GM19239 (cell line): ENCODE measurements around the gene COA6.

- RRBS: no CpG with 5 or more reads among the region's 4 CpGs
Measured at GRCh38 chr1:232968817-232969493, 18.5 kb downstream of the NTPCR start.

DNA sequence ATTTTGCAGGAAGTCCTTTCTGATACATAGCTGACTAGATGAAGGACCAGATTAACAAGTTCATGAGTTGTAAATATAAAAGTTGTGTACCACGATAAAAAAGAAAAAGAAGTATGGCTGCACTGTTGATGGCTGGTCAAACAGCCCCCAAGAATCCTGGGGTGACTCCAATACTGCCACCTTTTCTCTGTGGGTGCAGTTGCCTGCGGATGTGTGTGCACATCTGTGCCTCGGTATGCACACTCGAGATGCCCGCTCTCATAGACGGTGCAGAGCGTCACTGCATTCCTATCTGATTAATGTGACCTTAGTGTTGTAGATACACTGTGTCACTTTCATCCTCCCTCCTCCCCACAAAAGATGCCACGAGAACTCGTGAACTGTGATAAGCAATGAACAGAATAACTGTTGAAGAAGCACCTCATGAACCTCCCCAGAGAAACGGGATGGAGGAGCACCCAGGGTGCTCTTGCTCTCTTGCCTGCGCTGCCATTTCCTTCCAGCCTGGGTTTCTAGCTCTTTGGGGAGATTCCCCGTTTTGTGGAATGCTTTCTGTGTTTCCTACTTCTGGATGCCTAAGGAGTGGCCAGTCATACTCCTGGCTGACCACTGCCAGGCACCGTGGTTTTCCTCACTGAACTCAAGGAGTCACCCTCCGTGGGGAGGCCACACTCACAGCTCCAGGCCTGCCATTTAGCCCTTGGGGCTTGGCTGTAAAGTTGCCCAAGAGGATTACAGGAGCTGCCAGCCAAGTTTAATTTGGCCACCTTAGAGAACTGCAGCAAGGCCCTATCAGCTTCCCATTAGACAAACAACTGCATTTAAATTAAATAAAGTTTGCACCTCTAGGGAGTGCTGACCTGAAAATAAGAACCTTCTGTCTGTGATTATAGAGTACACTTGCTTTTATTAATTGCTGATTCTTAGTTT is 32.0 kb downstream of the NTPCR start:
- RRBS: no CpG with 5 or more reads among the region's 14 CpGs

- RRBS: 67% methylated on average over 3 of the region's 30 CpGs
Measured at GRCh38 chr1:232985947-232986557, 35.6 kb downstream of the NTPCR start.

- RRBS: no CpG with 5 or more reads among the region's 2 CpGs
Measured at GRCh38 chr1:233081693-233082146, 131.3 kb downstream of the NTPCR start.

GRCh38 chr1:233341051-233341340 is 13.5 kb downstream of the MAP3K21 start:
- RRBS: no CpG with 5 or more reads among the region's 3 CpGs

DNA sequence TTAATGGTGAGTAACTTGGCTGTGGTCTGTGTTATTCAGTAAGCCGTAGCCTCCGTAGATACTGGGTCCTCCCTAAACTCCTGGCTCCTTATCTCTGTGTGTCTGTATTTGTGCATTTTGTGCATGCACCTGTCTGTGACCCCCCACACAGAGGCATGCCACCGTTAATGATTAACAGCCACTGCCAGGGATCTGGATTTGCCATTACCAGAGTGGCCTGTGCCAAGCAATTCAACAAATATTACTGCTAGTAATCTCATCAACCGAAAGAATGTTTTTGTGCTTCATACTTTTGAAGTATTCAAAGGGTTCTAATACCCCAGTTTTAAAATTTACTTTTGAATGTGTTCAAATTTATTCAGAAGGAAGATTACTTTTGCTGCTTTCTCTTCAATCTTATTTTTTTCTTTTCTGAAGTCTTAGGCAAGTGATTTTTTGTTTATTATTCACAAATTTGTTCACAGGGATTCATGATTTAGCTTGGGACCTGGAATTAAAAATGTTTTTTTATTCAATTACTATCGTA is 32.1 kb downstream of the MAP3K21 start:
- RRBS: no CpG with 5 or more reads among the region's 5 CpGs

GRCh38 chr1:233361453-233362239 is 34.1 kb downstream of the MAP3K21 start:
- RRBS: no CpG with 5 or more reads among the region's 22 CpGs

DNA sequence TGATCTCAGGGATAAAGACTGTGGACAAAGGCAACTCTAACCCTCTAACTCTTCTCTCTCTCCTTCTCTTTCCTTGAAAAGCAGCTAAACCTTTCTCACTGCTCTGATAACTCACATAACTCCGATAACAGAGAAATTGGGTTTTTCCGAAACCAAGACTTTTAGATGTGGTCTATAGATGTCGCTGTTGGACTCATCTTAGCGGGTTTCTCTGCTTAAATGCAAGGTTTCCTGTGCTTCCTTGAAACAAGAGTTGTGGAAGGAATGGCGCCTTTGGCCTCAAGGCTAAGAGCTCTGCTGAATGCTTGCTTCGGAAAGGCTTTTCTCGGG is 113.3 kb downstream of the MAP3K21 start:
- RRBS: no CpG with 5 or more reads among the region's 7 CpGs

GRCh38 chr1:233638305-233639053 is 24.6 kb downstream of the KCNK1 start:
- RRBS: no CpG with 5 or more reads among the region's 8 CpGs

GRCh38 chr1:233724231-233724668 is 110.3 kb downstream of the KCNK1 start:
- RRBS: no CpG with 5 or more reads among the region's 11 CpGs

DNA sequence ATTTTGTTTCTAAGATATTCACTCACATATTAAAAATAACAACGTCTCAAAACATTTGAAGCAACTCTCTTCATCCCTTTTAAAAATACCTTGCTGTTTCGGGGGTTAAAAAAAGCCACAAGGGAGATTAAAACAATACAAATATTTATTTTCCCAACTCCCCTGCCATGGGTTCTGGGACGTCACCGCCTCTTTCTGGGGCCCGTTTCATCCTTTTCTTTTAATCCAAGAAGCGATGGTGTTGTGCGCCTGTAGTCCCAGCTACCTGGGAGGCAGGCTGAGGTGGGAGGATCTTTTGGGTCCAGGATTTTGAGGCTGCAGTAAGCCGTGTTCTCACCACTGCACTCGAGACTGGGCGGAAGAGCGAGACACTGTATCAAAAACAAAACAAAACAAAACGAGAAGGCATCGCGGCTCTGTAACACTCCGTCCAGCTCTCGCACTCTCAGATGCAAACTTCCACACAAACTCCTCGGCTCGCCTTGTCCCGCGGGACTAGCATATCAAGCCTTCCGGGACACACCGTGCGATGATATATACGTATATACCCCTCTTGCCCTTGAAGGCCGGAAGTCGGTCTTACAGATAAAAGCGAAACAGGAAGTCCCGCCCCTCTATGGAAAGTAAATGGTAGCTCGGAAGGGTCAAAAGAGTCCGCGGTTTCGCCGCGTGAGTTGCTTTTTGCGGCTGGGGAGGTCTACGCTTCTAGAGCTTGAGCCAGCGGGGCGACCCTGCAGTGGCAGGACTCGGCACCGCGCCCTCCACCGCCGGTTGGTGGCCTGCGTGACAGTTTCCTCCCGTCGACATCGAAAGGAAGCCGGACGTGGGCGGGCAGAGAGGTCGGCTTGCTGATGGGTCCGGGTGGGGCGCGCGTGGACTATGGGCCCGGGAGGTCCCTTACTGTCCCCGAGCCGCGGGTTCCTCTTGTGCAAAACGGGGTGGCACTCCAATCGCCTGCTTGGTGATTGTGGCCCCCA is at the start of gene COA6:
Gene COA6 (plus strand): TSS at position 617 of the 977 bp plus-strand sequence.
- RRBS: 5% methylated on average over 10 of the region's 61 CpGs

- RRBS: no CpG with 5 or more reads among the region's 2 CpGs
Measured at GRCh38 chr1:234518522-234518777, 39.5 kb upstream of the TARBP1 start.

GRCh38 chr1:234532384-234533051 is 53.5 kb upstream of the TARBP1 start:
- RRBS: no CpG with 5 or more reads among the region's 10 CpGs

GRCh38 chr1:234598660-234599026 is 11.3 kb downstream of the IRF2BP2 start:
- RRBS: no CpG with 5 or more reads among the region's 2 CpGs

DNA sequence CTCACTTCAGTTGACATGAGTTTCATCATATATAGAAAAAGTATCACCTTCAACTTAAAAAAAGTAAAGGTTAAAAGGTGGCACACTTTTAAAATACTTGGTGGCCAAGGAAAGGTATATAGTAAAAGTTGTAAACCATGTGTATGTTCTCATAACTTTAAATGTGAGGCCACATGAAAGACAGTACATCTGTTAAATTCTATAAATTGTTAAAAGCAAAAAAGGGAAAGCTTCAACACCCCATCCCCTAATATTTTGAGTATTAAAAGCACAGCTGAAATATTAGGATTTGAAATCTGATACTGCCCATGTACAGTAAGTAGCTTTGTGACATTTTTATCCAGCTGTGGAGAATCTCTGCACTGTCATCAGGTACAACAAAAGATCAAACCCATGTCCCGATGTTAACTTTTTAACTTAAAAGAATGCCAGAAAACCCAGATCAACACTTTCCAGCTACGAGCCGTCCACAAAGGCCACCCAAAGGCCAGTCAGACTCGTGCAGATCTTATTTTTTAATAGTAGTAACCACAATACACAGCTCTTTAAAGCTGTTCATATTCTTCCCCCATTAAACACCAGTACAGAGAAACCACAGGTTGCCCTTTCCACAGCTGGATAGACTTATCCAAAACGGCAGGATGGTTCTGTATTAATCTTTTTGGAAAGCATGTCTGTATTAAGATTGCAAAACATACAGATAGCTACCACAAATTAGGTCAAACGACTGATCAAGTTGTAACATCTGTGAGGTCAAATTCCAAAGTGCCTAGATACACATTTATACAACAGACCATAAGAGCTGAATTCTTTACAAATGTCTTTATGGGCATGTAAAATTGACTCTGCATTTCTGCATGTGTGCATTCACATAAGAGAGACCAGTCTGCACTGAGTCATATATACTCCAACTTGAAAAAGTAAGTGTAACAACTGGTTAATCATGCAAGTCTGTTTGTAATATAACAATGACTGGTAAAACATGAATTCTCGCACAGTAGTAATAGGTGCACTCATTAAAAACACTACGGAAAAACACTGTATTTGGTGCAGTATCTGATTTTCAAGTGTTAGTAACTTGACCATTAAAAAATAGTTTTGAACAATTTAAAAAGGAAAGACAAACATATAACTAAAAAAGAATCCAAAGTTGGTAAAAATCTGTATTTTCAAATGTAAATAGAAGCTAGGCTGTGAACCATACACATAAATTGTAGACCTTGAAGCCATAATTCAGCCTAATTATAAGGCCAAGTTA is 5.1 kb downstream of the IRF2BP2 start:
- RRBS: no CpG with 5 or more reads among the region's 8 CpGs

DNA sequence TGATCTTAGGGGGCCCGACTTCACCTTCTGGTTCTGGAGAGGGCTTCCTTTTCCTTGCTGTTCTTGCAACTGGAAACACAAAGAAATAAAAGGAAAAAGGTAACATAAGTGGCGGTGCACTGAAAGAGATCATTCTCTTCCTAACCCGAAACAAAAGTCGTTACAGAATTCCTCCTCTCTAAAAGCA is 2.3 kb downstream of the IRF2BP2 start:
- RRBS: no CpG with 5 or more reads among the region's 4 CpGs

DNA sequence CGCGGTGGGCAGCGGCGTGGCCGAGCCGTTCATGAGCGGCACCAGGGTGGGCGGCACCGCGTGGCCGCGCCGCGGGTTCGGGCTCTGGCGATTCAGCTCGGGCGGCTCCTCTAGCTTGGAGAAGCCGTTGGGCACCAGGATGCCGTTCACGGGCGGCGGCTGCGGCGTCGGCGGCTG is 1.2 kb downstream of the IRF2BP2 start:
- RRBS: no CpG with 5 or more reads among the region's 27 CpGs

GRCh38 chr1:234610666-234611625 is 968 bp upstream of the IRF2BP2 start:
- RRBS: under 1% methylated on average over 26 of the region's 90 CpGs

- RRBS: no CpG with 5 or more reads among the region's 15 CpGs
Measured at GRCh38 chr1:234675949-234676690, 66.1 kb upstream of the IRF2BP2 start.

DNA sequence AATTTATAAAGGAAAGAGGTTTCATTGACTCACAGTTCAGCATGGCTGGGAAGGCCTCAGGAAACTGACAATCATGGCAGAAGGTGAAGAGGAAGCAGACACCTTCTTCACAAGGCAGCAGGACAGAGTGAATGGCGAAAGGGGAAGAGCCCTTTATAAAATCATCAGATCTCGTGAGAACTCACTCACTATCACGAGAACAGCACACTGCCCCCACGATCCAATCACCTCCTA is 86.0 kb upstream of the IRF2BP2 start:
- RRBS: no CpG with 5 or more reads among the region's 4 CpGs